ENCODE measurements around a stretch of chr19.

DNA sequence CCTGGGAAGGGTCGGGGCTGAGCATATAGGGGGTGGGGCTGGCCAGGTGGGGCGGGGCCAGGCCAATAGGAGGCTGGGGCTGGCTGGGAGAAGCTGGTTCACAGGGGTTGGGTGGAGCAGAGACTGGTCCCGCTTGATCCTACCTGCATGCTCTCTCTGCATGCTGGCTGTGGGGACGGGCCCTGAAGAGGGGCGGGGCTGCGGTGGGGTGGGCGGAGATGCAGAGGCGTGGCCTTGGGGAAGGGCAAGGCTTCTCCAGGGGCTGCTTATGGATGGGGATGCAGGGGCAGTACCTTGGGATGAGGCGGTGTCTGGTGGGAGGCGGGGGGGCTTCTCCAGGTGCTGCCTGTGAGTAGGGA lies 52.0 kb downstream of the CELF5 start:
- RRBS, result no CpG with 5 or more reads among the region's 10 CpGs

GRCh38 chr19:3367064-3367954 lies 926 bp downstream of the NFIC start:
- RRBS, result 5% methylated on average over 26 of the region's 55 CpGs

DNA sequence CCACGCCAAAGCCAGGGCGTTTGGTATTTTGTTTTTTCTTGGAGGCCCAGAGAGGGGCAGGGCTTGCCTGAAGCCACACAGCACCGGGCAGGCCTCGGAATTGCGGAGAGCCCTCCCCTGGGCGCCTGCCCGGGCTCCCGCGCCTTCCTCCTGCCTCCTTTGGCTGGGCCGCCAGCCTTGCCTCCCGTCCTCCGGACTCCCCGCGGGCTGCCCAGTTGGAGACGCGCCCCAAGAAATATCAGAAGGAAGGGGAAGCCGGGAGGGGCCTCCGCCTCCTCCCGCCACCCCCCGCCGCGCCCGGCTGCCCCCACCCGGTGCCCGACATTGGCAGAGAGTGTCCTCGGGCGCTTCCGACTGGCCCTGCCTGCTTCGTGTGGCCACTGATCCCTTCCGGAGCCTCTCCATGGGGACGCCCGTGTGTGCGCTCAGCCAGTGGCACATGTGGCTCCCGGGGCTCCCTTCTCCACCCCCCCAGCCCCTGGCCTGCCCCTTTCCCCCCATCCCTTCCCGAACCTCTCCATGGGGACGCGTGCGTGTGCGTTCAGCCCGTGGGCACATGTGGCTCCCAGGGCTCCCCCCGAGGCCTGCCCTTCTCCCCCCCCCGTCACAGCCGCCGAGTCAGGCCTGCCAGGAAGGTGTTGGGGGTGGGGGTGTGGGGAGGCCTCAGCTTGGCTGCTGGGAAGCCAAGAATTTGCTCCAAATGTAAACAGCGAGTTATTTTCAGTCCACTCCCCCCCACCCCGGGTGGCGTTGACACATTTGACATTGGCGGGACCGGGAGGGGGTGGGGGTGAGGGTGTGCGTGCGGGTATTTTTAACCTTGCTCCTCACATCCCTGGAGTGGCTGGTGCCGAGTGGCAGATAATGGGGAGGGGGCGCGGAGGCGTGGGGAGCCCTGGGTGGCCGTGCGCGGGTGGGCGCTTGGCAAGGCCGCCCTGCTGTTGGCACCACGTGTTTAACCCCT lies 37.4 kb downstream of the NFIC start:
- RRBS, result 4% methylated on average over 31 of the region's 61 CpGs

DNA sequence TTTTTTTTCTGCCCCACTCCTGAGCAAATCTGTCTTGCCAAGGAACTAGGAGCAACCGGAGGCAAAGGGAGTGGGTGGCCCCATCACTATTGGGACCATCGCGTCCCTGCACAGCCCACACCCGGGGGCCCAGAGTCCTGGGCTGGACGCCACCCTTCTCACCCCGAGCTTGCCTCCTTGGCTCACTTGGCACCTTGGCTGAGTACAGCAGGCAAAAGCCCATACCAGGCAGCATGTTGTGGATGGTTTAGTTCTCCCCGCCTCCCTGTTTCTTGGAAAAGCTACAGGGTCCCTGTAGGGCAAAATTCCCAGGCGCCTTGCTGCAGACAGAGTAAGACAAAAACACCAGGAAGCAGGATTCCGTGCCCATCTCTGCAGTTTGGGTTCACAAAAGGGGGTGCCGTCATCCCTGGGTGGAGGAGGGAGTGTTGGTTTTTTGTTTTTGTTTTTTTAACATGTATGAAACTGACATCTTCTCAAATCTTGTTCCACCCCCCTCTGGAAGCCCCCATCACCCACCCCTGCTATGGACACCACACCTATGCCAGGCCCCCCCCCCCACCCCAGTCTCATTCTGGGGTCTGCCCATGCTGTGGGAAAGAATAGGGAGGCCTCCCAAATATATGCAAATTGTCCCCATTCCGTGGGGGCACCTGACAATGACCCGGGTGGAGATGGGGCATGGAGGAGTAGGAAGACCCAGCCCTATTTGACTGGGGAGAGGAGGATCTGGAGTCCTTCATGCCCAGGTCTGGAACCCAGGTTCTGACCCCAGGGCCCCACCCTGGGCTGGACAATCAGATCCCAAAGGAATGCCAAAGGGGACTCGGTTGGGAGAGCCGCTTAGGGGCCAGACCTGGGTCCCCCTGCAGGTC lies 13.4 kb downstream of the SMIM24 start:
- RRBS, result 50% methylated on average over 4 of the region's 14 CpGs

DNA sequence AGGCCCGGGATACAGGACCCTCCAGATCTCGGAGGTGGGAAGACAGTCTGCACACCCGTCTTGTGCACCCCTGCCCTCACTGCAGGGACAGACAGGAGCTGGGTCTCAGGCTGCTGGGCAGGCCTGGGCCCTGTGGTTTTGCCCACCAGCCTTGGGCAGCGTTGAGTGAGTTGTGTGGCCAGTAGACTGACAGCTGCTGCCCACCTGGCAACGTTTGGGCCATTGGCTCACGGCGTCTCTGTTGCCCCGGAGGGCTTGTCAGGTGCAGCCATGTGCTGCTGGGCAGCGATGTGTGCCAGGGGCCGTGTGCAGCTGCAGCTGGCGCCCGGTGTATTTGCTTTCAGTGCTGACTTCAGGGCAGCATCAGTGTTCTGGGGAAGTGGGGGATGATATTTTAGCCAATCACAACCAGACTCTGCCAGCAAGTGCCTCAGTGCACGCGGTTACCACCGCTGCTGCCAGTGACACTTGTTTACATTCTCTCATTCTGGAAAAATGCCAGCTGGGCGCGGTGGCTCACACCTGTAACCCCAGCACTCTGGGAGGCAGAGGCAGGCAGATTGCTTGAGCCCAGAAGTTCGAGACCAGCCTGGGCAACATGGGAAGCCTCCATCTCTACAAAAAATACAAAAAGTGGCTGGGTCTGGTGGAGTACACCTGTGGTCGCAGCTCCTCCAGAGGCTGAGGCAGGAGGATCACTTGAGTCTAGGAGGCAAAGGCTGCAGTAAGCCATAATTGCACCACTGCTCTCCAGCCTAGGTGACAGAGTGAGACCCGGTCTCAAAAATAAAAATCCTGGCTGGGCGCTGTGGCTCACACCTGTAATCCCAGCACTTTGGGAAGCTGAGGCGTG lies 10.7 kb downstream of the FZR1 start:
- RRBS, result 89% methylated on average over 4 of the region's 22 CpGs

DNA sequence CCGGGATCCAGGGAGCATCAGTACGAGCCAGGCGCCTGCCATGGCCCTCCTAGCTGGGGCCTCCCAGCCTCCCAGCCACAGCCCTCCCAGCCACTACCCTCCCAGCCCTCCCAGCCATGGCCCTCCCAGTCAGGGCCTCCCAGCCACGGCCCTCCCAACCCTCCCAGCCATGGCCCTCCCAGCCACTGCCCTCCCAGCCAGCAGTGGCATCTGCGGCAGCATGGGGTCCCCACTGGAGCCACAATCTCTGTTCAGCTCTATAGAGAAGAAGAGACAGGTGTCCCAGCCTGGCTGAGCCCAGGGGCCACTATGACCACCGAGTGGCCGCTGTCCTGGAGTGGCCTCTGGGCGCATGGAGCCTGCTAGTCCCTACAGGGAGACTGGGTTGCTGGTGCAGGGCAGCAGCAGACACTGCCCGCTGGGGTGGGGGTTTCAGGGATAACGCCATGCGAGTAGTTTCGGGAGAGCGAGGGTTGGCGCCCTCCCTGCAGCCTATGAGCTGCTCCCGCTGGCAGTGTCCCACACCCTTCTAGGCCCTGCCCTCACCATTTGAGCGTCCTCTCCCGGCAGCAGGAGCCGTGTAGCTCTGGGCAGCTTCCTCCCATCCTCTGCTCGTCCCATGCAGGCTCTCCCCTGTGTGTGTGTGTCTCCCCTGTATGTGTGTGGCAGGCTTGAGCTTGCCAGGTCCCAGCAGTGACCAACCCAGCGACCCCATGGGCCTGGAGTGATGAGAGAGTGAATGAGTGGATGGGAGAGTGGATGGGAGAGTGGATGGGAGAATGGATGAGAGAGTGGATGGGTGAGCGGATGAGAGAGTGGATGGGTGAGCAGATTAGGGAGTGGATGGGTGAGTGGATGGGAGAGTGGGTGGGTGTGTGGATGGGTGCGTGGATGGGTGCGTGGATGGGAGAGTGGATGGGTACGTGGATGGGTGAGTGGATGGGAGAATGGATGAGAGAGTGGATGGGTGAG lies 10.8 kb upstream of the TEKTIP1 start:
- RRBS, result no CpG with 5 or more reads among the region's 24 CpGs

DNA sequence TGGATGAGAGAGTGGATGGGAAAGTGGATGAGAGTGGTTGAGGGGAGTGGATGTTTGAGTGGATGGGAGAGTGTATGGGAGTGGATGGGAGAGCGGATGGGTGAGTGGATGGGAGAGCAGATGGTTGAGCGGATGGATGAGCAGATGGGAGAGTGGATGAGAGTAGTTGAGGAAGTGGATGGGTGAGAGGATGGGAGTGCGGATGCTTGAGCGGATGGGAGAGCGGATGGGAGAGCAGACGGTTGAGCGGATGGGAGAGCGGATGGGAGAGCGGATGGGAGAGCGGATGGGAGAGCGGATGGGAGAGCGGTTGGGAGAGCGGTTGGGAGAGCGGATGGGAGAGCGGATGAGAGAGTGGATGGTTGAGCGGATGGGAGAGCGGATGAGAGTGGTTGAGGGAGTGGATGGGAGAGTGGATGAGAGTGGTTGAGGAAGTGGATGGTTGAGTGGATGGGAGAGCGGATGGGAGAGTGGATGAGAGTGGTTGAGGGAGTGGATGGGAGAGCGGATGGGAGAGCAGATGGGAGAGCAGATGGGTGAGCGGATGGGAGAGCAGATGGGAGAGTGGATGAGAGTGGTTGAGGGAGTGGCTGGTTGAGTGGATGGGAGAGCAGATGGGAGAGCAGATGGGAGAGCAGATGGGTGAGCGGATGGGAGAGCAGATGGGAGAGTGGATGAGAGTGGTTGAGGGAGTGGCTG lies 10.0 kb upstream of the TEKTIP1 start:
- RRBS, result no CpG with 5 or more reads among the region's 21 CpGs

GRCh38 chr19:3574958-3575711 lies 2.4 kb downstream of the HMG20B start:
- RRBS, result over 99% methylated on average over 4 of the region's 27 CpGs

- RRBS, result no CpG with 5 or more reads among the region's 17 CpGs
Observed at GRCh38 chr19:3660894-3661358, 34.3 kb upstream of the CACTIN start.

DNA sequence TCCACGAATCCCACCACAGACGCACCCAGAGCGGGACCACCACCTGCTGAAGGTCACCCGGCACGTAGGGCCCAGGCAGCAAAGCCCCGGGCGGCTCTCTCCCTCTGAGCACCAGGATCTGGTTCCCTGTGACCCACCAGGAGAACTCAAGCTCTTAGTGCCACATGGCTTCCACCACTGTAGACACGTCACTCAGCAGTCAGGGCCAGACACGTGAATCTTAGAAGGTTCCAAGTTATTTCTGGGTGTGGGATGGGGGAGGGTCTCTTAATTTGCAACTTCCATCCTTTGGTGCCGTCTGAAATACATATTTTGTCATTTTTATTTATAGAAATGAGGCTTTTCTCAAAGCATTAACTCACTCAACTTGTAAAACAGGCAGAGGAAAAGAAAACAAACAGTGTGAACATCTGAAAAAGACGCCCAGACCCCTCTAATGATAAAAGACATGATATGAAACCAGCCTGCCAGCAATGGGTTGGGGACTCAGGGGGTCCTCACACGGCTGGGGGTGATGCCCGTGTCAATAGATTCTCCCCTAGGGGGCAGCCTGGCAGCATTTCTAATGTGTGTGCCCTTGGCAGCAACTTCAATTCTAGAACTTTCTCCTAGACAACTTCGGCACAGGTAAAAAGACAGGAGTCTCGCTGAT lies 15.4 kb downstream of the PIP5K1C start:
- RRBS, result no CpG with 5 or more reads among the region's 15 CpGs

GRCh38 chr19:3818553-3819109 lies 32.5 kb upstream of the MATK start:
- RRBS, result 75% methylated on average over 5 of the region's 24 CpGs

DNA sequence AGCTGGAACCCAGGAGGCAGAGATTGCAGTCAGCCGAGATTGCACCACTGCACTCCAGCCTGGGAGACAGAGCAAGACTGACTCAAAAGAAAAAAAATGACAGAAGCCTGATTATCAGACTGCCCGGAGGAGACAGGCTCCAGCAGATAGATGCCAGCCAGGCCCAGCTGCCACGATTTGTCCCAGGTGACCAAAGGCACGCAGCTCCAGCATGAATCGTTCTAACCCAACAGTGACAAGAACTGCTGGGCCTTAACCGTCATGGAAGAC lies 5.8 kb upstream of the NMRK2 start:
- RRBS, result no CpG with 5 or more reads among the region's 6 CpGs

DNA sequence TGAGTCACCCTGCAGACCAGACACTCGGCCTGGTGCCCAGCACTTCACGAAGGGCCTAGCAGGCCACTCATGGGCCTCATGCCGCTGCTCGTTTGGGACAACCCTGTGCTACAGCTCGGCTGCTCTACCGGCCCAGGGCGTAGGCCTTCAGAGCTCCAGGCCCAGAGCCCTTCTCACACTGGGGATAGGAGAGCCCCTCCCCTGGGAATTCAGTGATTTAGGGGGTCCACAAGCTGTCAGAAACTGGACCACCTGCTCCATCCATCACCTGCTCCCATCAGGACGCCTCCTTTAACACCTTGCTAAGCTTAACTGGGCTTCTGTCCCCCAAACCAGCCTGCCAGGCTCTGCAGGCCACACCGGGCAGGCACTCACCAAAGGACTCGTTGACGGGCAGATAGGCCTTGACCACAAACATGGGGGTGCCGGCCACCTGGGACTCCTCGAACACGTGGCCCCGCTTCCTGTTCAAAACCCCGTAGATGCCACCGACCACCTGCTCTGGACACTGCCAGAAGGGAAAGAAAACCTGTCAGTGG lies 6.0 kb upstream of the DAPK3 start:
- RRBS, result 41% methylated on average over 4 of the region's 17 CpGs

DNA sequence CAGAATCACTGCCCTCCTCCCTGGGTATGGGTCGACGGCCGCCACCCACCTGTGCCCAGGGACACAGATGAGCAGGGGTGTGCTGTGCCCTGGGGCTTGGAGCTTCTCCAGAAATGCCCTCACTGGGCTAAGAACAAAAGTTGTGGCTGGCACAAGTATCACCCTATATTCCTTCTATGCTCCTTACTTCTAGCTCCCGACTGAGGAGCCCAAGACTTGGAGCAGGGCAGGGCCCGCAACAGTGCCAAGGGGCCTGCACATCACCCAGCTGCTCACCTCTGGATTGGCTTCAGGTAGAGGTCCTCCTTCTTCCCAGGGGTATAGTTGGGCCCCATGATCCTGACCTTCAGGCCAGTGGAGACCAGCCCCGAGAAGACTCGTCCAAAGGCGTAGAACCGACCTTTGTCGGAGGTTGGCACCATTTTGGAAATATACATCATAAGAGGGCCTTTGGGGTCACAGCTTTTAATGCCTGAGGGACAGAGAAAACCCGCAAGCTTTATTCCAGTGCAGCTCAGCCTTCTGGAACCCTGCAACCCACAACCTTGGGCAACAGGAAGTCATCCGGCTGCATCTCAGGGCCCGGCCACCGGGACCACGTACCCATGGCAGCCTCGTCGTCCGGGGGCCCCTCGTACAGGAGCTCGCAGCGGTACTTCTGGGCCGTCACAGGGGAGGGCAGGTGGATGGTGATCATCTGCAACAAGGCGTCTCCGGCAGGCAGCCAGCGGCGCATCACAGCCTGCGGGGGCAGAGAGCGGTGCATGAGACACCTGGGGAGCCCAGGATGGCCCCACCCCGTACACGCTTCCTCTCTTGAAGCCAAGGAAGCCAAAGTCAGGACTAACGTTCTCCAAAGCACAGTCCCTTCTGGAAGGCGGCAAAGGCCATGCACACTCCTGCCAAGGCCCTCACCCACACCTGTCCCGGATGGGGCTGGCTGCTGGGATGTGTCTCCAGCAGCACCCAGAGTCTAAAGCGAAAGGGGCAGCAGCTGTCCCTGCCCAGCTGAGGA lies 4.7 kb downstream of the EEF2 start:
- RRBS, result 98% methylated on average over 6 of the region's 34 CpGs

DNA sequence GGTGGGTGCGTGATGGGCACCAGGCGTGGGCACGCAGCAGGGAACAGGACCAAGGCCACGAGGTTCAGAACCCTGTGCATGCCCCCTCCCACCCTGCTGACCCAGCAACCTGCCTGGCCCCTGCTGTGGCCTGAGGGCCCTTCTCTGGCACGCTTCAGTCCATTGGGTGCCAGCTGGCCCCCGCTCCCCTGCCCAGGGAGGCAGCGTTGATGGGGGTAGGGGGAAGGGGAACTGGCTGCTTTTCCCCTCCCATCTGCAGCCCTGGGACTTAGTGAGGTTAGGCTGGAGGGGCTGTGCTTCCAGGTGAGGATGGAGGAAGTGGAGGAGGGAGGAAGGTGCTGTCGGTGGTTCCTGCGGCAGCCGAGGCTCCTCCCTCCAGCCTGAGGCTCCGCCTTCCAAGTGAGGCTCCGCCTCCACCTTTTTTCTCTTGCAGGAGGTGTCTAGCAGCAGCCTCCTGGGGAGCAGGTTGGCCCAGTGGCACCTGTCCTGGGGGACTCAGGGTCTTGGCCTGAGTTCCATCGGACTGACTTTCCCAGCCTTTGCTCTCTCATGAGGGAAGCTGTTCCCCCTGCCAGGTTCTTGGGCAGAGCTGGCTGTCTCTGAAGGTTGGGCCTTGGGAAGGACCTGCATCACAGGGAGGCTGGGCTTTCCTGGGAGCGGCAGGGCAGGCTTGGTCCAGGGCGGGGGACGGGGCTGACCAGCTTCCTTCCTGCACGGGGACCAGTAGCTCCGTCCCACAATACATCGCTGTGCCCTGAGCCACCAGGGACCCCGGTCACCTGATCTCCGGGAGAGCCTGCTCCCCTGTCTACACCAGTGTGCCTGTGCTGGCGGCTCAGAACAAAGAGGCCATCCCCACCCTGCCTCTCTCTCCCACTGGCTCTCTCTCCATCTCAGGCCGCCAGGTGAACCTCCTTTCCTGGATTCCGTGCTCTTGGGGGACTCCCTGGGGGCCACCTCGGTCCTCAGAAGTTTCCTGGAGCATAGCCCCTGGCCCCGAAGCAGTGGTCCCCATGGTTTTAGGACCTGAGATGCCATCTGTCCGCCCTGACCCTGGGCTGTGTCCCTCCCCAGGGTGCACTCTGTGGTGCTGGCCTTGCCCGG lies 7.4 kb downstream of the PIAS4 start:
- RRBS, result no CpG with 5 or more reads among the region's 28 CpGs

GRCh38 chr19:4042296-4043153 lies 24.2 kb downstream of the ZBTB7A start:
- RRBS, result 78% methylated on average over 5 of the region's 22 CpGs

DNA sequence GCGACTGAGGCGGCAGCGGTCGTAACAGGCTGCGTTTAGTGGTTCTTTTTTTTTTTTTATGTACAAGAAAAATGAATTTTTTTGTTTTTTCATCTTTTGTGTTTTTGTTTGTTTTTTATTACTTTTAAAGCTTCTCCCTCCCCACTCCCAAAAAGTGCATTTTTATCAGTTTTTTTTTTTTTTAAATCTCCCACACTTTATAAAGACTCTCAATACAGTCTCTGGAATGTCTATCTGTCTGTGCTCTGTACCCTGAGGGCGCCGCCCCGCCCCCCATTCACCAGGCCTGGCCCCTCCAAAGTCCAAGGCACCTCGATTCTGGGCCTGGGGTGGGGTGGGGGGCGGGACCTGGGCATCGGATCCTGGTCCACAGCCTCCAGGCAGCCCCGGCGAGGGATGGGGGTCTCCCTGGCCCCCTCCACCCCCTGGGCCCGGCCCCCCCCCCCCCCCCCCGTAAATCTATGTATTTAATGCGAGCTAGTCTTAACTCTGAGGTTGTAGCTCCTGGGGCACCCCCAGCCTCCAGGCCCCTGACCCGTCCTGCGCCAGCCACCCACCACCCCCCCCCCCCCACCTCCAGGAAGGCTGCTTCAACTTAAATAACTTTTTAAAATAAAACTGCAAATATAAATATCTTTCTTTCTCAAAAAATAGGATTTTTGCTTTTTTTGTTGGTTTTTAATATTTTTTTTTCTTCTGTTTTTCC lies 23.3 kb downstream of the ZBTB7A start:
- RRBS, result 71% methylated on average over 2 of the region's 18 CpGs

- RRBS, result 2% methylated on average over 61 of the region's 122 CpGs
Observed at GRCh38 chr19:4065339-4066313, 1.1 kb downstream of the ZBTB7A start.

- RRBS, result no CpG with 5 or more reads among the region's 18 CpGs
Observed at GRCh38 chr19:4078359-4078943, 11.8 kb upstream of the ZBTB7A start.

GRCh38 chr19:4110320-4110968 lies 13.5 kb downstream of the MAP2K2 start:
- RRBS, result no CpG with 5 or more reads among the region's 27 CpGs